NCI-H460 (cell line): ENCODE measurements around the gene TMEM241.

DNA sequence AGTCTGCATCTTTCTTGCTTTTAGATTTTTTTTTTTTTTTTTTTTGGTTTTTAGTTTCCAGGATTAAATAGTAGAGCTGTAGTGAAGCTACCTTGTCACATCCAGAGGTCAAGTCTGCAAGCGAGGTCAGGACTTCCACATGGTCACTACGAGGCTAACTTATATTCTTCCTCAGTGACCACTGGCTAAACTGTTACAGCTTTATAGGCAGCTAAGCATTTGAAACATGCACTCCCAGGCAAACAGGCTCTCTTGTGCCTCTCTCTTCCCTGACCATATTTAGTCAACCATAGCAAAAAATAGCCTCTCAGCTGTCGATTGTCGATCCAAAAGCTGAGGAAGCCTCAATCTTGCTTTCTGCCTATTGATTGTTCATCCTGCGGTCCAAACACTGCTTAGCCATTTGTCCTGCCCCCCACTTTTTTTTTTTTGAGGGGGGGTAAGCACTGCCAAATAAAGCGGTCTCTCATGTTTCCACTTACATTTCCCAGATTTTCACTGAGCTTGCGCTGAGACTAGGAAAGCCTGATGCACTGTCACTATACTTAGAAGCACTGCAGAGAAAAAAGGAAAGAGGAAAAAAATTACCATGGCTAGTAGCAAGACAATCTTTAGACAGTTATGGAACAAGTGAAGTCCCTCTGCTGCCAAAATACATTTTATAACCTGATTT is 90.8 kb downstream of the MIB1 start:
RAMPAGE:
- cytosol, long total RNA: no peak
- long total RNA: no peak
- nucleus, long total RNA: no peak

DNA sequence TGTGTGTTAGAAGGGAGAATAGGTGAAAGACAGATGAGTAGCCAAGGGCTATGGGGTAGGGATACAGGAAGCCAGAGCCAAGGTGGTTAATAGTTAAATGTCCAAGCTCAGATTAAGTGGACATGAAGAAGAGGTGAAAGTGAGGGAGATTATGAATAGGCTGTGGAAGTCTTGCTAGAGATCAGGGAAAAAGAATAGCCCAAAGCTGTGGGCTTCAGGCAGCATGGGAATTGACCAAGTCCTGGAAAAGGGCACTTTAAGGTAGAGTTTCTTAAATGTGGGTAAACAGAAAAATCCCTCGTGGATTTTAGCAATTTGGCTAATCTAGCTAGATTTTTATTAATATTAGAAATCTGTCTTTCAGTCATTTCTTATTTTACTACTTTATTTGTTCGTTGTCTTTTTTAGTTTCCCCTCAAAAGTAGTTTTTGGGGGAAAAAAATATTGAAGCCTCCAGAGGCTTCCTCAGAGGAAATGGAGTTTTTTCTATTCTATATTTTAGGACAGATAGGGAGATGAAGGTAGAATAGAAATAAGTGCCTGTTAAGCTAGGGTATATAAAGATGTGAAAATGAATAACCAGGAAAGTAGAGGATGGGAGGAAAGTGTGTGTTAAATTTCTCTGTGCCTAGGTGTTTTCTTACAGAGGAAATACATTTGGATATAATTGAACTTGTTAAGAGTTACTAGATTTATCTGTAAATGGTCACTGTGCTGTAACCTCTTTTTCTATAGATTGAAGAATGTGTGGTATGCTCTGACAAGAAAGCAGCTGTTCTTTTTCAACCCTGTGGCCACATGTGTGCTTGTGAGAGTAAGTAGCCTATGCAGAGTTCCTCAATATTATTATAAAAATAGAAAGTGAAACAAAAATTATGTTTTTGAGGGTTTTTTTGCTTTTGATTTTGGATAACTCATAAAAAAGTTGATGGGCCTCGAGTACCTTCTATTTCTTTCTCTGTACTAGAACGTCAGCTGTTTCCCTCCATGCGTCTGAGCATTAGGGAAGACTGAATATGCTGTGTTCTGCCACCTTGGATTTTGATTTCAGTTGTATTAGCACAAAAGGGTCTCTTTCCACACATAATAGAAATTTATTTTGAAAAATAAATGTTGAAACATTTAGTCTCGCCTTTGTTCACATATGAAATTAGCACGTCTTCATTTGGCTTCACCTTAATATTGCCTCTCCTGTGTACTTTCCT is 112.2 kb downstream of the MIB1 start:
RAMPAGE:
- cytosol, long total RNA: no peak
- long total RNA: no peak
- nucleus, long total RNA: no peak

DNA sequence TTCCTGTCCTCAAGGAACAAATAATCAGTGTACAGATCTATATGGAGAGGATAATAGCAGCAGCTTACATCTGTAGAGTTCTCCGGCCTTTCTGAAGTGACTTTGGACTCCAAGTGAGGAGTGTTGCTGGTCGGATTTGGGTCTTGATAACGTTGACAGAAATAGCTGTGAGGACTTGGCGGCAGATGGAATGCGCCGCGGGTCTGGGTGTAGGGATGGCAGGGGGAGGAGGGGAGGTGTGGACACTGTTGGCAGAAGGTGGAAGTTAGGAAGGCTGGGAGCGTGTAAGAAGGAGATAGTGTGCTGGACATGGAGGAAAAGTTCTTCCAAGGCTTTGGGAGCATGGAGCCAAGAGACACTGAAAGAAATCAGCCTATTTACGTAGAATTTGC is 170.8 kb upstream of the GATA6 start:
RAMPAGE:
- cytosol, long total RNA: no peak
- long total RNA: no peak
- nucleus, long total RNA: no peak

RAMPAGE:
- cytosol, long total RNA: no peak
- long total RNA: no peak
- nucleus, long total RNA: no peak
Observed at GRCh38 chr18:22167030-22167493, 2.3 kb upstream of the GATA6 start.

DNA sequence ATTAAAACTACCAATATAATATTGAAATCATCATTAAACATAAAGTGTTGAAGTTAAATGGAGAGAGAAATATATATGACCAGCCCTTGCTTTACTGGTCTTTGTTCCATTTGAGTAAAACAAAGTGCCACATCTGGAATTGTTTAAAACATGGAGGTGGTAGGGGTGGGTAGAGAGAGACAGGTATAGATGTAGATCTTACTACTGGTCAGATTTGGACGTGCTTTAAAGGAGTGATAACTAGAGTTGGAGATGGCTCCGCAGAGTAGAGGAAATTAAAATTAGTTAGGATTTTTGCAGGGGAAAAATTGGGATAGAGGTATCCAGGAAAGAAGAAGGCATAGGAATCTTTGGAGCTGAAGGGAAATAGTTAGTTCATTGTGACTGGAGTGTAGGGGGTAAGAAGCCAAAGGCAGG is 18.7 kb downstream of the GATA6 start:
RAMPAGE:
- cytosol, long total RNA: no peak
- long total RNA: no peak
- nucleus, long total RNA: no peak

DNA sequence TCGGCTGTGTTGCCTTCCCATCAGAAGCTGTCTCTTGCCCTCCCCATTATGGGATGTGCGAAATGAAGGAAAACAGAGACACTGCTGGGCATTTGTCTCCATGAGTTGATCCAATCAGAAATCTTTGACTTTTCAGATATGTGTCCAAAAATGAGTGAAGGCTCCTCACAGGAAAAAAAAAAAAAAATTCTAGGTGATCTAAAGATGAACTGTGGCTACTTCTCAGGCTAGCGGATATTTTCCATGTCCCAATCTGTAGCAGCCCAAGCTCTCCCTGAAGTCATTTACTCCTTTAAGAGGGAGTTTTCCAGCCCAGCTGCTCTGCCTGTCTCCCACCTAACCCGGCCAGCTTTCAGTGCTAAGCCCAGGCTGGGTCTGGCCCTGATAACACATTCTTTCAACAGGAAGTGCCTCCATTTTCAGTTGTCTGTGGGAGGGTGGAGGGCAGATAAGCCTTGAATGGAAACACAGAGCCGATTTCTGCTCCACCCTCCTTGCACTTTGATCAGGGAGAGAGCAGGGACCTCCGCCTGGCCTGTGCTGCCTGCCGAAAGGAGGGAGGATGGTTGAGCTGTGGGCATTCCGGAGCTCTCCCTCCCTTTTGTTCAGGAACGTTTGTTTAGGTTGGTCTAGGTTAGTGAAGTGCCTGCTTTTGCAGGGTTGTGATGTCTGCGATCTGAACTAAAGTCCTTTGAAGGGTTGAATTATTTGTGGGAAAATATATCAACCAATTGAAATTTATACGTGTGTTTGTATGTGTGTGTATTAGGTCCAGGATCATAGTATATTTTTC is 24.7 kb downstream of the GATA6 start:
RAMPAGE:
- cytosol, long total RNA: no peak
- long total RNA: no peak
- nucleus, long total RNA: no peak

RAMPAGE:
- cytosol, long total RNA: no peak
- long total RNA: no peak
- nucleus, long total RNA: no peak
Observed at GRCh38 chr18:22196094-22196805, 26.9 kb downstream of the GATA6 start.

DNA sequence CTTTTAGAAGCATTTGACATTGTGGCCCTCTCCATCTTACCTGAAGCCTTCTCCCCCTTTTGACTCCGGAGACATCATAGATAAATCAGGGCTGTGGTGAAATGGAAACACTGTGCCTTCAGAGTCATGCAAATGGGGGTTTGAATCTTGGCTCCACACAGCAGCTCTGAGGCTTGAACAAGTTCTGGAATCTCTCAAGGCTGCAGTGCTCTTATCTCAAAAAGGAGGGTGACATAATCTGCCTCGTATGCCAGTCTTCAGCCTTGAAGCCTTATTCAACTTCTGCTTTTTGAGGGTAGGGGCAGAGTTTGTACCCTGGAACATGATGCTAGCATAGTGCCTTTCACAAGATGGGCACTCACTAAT is 42.2 kb downstream of the GATA6 start:
RAMPAGE:
- cytosol, long total RNA: no peak
- long total RNA: no peak
- nucleus, long total RNA: no peak

DNA sequence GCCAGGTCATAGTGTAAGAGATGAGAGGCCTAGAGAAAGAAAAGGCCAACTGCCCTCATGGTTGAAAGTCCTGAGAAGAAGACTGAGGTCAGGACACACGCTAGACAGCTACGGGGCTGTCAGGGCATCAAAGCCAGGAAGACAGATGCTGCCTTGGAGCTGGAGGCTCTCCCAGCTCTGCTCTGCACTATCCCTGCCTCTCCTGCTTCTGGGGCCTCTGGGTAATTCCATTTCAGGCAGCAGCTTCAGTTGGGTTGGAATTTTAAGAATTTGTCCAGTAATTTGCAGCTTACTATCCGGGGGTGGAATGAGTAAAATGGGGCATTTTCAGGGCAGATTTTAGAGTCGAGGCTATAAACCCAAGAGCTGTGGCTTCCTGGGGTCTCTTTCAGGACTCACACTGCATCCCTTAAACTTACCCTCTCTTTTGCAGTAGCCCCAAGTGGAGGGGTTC is 76.2 kb upstream of the CTAGE1 start:
RAMPAGE:
- cytosol, long total RNA: no peak
- long total RNA: no peak
- nucleus, long total RNA: no peak

DNA sequence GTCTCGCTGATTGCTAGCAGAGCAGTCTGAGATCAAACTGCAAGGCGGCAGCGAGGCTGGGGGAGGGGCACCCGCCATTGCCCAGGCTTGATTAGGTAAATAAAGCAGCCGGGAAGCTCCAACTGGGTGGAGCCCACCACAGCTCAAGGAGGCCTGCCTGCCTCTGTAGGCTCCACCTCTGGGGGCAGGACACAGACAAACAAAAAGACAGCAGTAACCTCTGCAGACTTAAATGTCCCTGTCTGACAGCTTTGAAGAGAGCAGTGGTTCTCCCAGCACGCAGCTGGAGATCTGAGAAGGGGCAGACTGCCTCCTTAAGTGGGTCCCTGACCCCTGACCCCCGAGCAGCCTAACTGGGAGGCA is 112.3 kb upstream of the CTAGE1 start:
RAMPAGE:
- cytosol, long total RNA: no peak
- long total RNA: no peak
- nucleus, long total RNA: no peak

RAMPAGE:
- cytosol, long total RNA: no peak
- long total RNA: no peak
- nucleus, long total RNA: no peak
Observed at GRCh38 chr18:22625396-22625876, 207.7 kb upstream of the CTAGE1 start.

DNA sequence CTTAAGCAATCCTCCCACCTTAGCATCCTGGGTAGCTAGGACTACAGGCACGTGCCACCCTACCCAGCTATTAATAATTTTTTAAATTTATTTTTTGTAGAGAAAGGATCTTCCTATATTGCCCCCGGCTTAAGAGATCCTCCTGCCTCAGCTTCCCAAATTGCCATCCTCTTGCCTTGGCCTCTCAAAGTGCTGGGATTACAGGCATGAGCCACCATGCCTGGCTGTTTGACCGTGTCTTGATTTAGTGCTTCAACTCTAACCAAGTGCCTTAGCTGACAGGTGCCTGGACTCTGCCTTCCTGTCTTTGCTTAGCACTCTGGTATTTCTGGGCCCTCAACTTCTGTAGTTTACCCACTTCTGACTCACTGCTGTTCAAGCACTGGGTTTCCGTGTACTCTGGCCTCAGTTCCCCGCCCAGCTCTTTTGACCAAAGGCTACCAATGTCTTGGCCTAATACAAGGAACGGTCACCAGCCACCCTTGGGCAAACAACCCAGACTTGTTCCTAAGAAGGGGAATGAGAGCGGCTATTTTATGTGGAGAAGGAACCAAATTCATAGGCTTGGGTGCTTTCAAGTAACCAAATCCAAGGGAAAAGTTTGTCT is 35.7 kb upstream of the CABLES1 start:
RAMPAGE:
- cytosol, long total RNA: no peak
- long total RNA: no peak
- nucleus, long total RNA: no peak

GRCh38 chr18:23105769-23106308 is 29.4 kb upstream of the CABLES1 start:
RAMPAGE:
- cytosol, long total RNA: no peak
- long total RNA: no peak
- nucleus, long total RNA: no peak

RAMPAGE:
- cytosol, long total RNA: no peak
- long total RNA: no peak
- nucleus, long total RNA: no peak
Observed at GRCh38 chr18:23134756-23135304, 455 bp upstream of the CABLES1 start.

GRCh38 chr18:23237509-23238696 is 102.6 kb downstream of the CABLES1 start:
RAMPAGE:
- cytosol, long total RNA: no peak
- long total RNA: no peak
- nucleus, long total RNA: no peak

RAMPAGE:
- cytosol, long total RNA: no peak
- long total RNA: no peak
- nucleus, long total RNA: no peak
Observed at GRCh38 chr18:23258299-23258673, 123.0 kb downstream of the CABLES1 start.

DNA sequence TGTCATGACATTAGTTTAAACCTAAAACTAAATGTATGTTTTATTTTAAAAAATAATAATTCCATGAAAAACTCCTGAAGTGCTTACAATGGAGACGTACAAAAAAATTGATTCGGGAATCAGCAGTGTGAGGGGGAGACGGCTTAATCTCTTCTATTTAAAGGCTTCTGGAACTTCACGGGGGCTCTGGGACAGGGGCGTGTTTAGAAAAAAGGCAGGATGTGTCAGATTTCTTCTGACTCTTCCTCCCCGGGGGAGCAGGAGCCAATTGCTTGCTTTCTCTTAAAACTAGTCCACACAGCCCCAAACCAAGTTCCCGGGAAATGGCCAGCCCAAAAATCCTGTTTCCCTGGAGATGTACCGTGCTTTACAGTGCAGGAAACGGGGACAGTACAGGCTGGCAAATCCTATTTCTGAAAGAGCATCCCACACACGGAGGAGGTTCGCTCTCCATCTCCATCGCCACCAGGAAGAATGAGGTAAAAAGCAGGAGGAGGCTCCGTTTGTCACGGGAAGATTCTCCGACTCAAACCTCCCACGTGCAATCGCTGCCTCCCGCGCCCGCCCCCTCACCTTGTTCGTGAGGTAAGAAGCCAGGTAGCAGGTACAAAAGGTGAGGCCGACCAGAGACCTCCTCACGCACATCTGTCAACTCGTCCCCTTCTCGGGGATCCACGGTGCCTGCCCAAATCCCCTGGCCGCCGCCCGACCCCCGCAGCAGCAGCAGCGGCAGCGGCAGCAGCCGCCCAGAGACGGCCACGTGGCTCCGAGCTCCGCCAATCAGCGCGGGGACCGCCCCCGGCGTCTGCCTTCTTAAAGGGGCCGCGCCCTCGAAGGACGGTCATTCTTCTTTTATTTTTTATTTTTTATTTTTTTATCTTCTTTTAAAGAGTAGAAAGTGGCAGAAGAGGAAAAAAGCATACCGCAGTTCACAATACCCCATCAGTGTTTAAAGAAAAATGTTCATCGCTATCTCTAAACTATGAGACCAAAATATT is at the start of gene TMEM241:
Gene TMEM241 (minus strand): TSS at position 754 of the 998 bp plus-strand sequence.
RAMPAGE:
- cytosol, long total RNA: no peak
- long total RNA: no peak
- nucleus, long total RNA: start-site peak on the minus strand centred at position 732 of the sequence, 53 bp wide, 212 and 81 reads in 2 replicates

GRCh38 chr18:23576267-23577387 is 9.7 kb downstream of the NPC1 start:
RAMPAGE:
- cytosol, long total RNA: no peak
- long total RNA: no peak
- nucleus, long total RNA: no peak

GRCh38 chr18:23709917-23710672 is 20.8 kb downstream of the LAMA3 start:
RAMPAGE:
- cytosol, long total RNA: no peak
- long total RNA: no peak
- nucleus, long total RNA: no peak

RAMPAGE:
- cytosol, long total RNA: no peak
- long total RNA: no peak
- nucleus, long total RNA: no peak
Observed at GRCh38 chr18:23716514-23716961, 27.3 kb downstream of the LAMA3 start.